Sigmoid colon (tissue), 4 donors: ENCODE results near the gene ACAT2.

GRCh38 chr6:159732727-159733271, 5.5 kb downstream of the WTAP start:
- PRO-cap: no peak
- RAMPAGE, long total RNA, 4 experiments: no peak in any of the 4 experiments

- PRO-cap: no peak
- RAMPAGE, long total RNA, 4 experiments: no peak in any of the 4 experiments
Measured at GRCh38 chr6:159752501-159753343, 9.1 kb upstream of the ACAT2 start.

GRCh38 chr6:159761222-159762161, at the start of gene ACAT2:
Gene ACAT2, plus strand, starts transcription at chr6:159762045.
- PRO-cap: bidirectional peak, plus-strand start at chr6:159762066, minus-strand start at chr6:159761924
- RAMPAGE, long total RNA, 4 experiments: start-site peak on the plus strand in 4 of 4 experiments, at chr6:159761997-159762073 at its widest, 26 to 77 reads per replicate

- PRO-cap: no peak
- RAMPAGE, long total RNA, 4 experiments: no peak in any of the 4 experiments
Measured at GRCh38 chr6:159778310-159779410, 10.7 kb downstream of the TCP1 start.

GRCh38 chr6:159783717-159784192, 5.6 kb downstream of the TCP1 start:
- PRO-cap: no peak
- RAMPAGE, long total RNA, 4 experiments: no peak in any of the 4 experiments

DNA sequence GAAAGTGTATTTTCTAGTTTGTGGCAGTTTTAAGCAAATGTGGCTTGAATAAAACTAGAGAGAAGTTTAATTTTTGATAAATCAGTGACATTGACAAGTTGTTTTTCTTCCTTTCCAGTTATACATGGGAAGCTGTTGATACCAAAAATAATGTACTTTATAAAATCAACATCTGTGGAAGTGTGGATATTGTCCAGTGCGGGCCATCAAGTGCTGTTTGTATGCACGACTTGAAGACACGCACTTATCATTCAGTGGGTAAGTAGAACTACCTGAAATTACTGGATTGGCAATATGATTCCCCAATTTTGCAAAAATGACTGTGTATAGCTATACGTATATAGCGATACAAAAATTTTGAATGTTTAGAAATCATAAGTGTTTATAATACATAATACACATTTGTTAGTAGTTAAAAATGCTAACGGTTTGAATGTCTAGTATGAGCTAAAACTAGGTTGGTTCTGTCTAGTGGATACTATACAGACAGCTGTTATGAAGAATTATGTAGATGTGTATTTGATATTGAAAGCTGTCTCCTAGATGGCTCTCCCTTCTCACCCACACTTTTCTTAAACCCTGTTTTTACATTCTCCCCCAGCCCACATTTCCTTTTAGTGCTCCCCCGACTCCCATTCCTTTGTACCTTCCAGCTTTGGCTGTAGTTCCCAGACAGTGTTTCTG, 22.3 kb downstream of the IGF2R start:
- PRO-cap: no peak
- RAMPAGE, long total RNA, 4 experiments: no peak in any of the 4 experiments

DNA sequence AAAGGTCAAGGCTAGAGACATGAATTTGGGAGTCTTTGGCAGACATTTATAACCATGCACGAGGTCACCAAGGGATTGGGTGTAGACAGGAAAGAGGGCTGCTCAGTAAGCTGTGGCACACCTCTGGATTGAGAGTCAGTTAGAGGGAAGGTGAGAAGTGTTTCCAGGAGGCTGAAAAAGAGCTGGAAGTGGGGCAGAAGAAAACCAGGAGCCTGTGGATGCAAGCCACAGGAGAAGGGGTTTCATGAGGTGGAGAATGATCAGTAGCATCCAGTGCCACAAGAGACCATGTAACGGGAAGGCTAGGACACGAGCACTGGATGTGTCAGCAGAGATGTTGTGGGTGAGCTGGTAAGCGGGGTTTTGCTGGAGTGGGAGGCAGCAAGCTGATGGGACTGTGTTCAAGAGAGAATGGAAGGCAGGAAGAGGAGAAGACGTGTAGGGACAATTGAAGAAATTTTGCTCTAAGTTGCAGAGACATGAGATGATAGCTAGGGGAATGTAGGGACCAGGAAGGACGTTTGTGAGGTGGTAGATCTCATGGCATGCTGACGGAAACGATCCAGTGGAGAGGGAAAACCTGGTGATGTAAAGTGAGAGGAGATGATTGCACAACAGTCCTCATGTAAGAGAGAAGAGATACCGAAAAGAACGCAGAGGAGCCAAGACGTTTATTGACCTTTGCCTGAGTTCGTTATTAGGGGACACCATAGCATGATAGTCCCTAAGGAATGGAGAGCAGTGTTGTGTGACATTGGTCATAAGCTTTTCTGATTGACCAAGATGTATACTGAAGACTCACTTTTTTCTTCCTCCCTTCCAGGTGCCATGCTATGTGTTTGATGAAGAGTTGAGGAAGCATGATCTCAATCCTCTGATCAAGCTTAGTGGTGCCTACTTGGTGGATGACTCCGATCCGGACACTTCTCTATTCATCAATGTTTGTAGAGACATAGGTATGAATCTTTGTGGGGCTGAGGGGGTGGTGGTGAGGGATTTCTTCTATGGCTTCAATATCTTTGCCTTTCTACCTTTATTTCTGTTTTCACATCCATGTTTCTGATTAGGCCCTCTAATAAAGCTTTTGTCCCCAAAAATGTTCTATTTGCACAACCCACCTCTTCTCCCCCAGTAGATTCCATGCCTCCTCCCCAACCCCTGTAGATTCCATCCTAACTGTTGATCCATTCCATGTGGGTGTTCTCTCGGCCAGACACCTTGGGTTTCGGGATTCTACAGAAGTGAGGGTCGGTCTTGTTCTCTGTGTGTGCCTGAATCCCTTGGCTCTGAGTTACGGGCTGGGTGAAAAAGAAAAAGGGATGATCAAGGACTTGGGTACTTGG, 55.3 kb downstream of the IGF2R start:
- PRO-cap: no peak
- RAMPAGE, long total RNA, 4 experiments: no peak in any of the 4 experiments

DNA sequence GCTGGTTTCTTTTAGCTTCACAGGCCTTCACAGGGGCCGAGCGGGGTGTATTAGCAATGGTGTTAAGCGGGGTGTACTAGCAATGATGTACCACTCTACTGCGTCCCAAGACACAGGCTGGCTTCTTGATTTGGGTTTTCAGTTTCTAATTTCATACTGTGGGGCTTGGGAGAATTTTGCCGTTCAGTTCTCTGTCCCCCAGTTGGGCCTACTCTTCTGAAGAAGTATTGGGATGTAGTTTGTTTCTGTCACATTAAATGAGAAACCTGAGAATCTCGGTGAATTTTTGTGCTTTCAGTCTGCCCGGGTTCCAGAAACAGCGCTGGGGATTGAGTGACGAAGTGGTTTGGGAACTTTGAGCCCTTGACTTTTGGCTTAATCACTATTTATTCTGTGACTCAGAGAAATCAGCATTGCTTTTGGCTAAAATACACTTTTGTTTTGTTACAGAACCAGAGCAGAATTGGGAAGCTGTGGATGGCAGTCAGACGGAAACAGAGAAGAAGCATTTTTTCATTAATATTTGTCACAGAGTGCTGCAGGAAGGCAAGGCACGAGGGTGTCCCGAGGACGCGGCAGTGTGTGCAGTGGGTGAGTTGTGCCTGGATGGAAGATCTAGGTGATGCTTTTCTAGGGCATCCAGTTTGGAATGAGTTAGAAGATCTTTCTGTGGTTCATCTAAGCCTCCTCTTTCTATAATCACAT, 74.0 kb downstream of the IGF2R start:
- PRO-cap: no peak
- RAMPAGE, long total RNA, 4 experiments: no peak in any of the 4 experiments

DNA sequence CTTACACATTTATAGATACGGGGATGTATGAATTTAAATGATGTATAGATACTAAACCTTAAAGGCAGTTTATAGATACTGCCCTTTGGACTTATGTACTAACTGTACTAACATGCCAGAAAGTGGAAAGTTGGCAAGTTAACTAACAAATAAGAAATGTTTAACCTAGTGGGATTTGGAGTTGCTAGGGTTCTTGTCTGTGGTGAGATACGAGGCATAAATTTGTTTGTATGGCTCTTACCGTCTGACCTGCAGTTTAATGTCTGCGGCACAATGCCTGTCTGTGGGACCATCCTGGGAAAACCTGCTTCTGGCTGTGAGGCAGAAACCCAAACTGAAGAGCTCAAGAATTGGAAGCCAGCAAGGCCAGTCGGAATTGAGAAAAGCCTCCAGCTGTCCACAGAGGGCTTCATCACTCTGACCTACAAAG, 62.9 kb upstream of the SLC22A1 start:
- PRO-cap: no peak
- RAMPAGE, long total RNA, 4 experiments: no peak in any of the 4 experiments

- PRO-cap: no peak
- RAMPAGE, long total RNA, 4 experiments: no peak in any of the 4 experiments
Measured at GRCh38 chr6:160068137-160068794, 53.3 kb upstream of the SLC22A1 start.

DNA sequence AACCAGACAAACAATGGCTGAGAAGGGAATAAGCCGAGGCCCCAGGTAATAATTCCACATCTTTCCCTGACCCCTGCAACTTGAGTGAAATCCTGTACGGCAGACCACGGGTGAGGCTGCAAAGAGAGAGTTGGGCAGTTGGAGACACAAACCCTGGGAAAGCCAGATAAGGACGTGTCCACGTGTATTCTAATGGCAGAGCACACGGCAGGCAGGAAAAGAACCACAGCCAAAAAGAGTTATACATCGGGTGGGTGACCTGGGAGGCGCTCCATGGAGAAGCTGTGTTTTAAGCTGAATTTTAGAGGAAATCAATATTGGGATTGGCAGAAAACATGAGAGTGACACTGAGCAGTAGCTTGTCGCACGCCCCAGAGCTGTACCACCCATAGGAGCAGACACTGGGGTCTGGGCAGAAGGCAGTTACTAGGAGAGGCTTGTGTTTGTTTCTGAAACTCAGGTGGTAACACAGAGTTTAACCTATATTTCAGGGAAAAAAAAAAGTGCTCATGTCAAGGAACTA, 6.3 kb downstream of the SLC22A1 start:
- PRO-cap: no peak
- RAMPAGE, long total RNA, 4 experiments: no peak in any of the 4 experiments

DNA sequence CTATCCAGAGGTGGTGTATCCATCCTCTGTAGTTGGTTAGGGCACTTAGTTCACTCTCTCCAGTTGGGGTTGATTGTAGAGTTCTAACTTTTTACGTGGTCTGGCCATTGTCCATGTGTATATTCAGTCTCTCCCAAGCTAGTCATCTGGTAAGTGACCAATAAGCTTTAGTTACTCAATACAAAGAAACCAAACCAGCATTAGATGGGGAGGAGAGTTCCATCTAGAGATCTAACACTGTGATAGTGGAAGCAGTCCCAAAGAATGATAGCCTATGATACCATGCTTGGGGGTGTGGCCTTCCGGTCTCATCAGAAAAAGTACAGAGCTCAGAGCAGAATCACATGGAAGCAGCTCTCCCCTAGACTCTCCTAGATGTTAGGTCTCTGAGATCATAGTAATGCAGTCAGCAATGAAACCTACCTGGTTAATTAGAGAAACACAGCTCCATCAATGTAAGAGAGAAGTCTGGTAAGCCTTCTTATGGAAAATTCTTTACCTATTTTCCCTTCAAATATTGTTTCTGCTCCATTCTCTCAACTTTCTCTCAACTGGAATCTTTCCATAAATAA, 13.7 kb upstream of the SLC22A2 start:
- PRO-cap: no peak
- RAMPAGE, long total RNA, 4 experiments: no peak in any of the 4 experiments

DNA sequence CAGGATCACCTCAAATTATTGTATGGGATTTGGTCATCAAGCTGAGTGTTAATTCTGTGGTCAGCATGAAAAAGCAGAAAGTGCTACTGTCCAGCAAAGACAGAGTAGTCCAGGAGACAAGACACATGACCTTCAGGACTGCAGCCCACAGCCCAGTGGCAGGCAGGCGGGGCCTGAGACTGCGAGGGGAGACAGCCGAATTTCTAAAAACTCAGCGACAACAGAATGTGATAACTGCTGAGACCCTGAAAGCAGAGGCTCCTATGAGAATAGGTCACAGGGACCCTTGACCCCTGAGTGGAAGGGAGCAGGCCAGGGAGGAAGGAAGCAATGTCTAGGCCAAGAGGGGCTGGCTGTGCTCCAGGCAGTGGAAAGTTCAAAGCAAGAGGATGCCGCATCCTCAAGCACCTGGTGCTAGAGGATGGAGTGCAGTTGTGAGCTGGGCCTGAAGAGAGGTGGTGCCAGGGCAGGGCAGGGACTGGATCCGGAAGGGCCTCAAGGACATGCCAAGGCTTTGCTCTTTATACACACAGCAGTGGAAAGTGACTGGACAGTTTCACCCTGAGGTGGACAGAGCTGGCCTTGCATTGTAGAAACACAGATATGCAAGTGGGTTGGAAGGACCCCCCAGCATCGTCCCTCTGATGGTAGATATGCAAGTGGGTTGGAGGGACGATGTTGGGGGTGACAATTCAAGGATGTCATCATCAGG, 96.9 kb downstream of the SLC22A3 start:
- PRO-cap: no peak
- RAMPAGE, long total RNA, 4 experiments: no peak in any of the 4 experiments

DNA sequence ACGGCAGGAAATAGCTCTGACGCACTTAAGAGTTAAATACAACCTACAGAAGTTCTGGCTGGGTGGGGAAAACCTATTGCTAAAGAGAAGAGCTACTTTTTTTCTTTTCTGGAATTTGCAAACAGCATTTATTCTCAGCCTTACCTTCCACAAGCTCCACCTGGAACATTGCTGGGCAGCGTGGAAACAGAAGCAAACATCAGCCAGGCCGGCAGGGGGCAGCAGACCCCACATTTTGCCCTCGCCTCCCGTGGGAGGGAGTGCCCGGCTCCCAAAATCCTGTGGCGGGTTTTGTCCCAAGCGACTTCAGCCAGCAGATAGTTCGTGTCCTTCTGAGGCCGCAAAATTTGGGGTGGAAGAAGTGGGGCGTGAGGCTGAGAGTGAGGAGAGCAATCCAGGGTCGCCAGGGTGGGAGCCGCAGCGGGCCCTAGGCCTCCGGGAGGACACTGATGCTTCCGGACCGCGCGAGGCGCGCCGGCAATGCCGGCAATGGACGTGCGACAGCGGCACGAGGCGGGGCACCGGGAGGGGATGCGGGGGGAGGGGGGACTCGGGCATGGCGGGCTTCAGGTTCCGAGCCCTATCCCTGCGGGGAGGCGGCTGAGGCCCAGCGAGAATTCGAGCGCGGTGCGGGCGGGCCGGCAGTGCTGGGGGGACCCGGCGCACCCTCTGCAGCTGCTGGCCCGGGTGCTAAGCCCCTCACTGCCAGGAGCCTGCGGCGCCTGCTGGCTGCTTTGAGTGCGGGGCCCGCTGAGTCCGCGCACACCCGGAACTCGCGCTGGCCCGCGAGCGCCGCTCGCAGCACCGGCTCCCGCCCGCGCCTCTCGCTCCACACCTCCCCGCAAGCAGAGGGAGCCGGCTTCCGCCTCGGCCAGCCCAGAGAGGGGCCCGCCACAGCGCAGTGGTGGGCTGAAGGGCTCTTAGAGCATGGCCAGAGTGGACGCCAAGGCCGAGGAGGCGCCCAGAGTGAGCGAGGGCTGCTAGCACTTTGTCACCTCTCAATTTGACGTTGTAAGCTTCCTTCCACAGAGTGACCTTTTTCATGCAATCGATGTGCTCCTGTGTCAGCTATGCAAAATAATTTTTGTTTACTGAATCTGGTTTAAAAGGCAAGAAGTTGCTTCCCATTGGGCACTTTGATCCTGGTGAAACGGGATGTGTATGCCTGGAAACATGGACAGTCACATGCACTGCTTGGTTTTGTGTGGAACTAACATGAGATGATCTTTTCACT, 143.8 kb downstream of the LPA start:
- PRO-cap: bidirectional peak, plus-strand start at position 536 of the sequence, minus-strand start at position 448 of the sequence
- RAMPAGE, long total RNA, 4 experiments: no peak in any of the 4 experiments

DNA sequence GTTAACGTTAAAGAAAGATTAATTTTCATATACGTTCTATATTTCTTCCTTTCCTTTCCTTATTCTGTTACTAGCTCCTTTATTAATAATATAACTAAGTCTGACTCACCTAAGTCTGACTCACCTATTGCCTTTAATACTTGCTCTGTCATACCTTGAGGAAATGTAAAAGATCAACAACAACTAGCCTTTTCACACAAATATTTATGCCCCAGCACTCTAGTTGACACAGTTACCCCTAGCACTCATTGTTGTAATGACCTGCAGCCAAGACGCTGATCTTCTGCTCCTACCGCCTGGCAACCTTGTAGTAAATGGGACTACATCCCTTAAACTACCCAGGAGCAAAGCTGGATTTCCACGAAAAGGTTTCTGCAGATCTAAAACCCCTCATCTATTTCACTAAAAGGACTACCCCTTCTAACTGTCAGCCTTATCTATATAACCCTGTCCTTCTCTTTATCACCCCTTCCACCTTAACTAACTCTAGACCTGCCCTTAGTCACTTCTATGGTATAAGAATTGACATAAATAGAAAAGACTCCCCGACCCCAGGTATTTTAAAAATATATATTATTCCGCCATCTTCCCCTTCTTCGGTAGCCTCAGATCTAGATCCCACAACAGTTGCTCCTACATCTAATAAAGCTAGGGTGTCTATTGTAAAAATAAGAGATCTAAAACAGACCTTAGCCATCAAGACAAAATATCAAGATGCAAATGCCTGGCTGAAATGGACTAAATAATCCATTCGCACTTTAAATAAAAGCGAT, 90.1 kb downstream of the PLG start:
- PRO-cap: no peak
- RAMPAGE, long total RNA, 4 experiments: no peak in any of the 4 experiments

DNA sequence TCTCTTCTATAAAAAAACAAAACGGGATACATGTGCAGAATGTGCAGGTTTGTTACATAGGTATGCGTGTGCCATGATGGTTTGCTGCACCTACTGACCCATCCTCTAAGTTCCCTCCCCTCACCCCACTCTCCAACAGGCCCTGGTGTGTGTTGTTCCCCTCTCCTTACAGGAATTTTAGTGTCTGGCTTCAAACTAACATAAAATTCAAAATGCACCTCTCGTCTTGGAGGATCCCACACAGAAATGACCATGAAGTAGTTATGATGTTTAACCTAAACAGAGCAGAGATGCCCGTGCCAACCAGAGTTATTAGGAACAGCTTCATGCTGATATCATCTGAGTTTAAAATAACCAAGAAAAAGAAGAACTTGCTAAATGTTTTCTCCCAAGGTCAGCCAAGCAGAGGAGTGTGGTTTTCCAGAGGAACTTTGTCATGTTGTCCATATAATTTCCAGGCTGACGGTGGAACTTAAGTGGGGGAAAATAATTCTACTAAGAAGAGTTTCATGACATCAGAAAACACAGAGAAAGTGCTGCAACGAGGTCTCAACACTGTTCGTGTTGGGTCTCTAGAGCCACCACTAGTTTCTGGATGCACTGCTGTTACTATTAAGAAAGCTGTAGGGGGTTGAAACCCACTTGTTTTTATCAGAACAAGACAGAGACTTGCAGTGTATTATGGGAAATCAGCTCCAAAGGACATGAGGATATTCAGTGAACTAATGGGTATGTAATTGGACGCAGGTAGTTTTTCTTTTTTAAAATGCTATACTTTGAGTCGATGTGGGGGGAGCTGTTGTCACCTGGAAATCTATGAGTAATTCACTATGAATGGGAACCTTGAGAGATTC, 5.3 kb downstream of the AGPAT4 start:
- PRO-cap: no peak
- RAMPAGE, long total RNA, 4 experiments: no peak in any of the 4 experiments

- PRO-cap: no peak
- RAMPAGE, long total RNA, 4 experiments: no peak in any of the 4 experiments
Measured at GRCh38 chr6:162186989-162187704, 540.4 kb downstream of the PRKN start.

DNA sequence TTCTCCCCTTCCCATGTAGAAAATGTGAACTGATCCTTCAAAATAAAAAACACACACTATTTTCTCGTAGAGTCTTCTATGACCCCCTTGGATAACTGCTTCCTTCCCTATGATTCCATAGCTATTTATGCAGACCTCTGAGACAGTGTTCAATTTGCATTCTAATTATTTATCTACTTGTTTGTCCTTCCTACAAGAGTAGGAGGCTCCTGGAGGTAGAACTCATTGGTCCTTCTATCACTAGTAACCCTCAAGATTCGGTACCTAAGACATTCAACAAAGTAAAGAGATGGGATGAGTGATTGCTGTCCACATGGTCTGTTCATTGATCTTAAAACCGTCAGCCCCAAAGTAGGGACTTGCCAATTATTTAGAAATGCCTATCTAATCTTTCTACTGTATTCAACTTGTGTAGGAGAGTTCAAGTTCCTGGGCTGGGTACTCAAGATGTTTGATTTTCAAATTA, 67.1 kb downstream of the PRKN start:
- PRO-cap: no peak
- RAMPAGE, long total RNA, 4 experiments: no peak in any of the 4 experiments

- PRO-cap: no peak
- RAMPAGE, long total RNA, 4 experiments: no peak in any of the 4 experiments
Measured at GRCh38 chr6:163148796-163149296, 265.7 kb upstream of the QKI start.

- PRO-cap: no peak
- RAMPAGE, long total RNA, 4 experiments: no peak in any of the 4 experiments
Measured at GRCh38 chr6:163263086-163263592, 151.4 kb upstream of the QKI start.